ENCODE measurements around a stretch of chr1.

DNA sequence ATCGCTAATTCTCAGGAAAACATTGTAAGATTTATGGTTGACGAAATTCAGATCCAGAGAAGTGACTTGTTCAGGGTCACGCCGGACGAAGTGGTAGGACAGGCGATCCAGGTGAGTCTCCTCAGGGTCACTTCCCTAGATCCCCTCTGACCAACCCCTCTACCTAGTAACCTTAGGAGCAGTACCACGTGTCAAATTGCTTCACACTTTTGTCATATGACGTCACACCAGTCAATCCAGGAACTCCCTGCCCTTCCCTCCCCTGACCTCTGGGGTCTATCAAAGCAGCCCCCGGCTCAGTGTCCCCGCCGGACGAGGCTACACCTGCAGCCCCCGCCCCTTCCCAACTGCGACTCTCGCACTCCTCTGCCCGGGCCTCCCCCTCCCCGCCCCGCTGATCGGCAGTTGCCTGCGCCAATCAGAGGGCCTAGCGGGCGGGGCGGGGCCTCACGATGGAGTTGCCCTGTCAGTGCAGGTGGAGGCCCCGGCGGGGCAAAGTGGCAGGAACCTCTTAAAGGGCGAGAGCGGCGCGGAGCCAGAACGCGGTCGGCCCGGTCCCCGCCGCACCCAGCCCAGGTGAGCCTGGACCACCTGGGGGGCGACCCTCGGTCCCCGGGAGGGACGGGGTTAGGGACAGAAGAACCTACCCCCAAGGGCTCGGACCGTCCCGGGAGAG is 27.6 kb upstream of the EPB41 start:
- CAGE, long polyA plus RNA, result start-site peak on the plus strand centred at position 471 of the sequence, 87 bp wide, 116 and 160 reads in 2 replicates
- RRBS, result 3% methylated on average over 25 of the region's 43 CpGs

DNA sequence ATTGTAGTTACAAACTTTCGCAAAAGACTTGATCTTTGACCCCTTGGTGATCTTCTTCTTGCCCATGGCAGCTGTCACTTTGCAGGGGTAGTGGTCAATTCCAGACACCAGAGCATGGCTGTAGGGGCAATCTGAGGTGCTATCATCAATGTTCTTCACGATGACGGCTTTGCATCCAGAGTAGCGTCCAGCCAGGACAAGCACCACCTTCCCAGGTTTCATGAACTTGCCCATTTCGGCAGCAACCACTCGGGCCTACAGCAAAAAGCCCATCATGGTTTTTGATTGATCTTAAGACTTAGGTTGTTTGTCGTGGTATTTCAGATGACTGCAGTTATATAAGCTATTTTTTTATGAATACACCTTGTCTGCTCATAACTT is 68.0 kb downstream of the EPB41 start:
- CAGE, long polyA plus RNA, result no peak
- RRBS, result no CpG with 5 or more reads among the region's 7 CpGs

- CAGE, long polyA plus RNA, result no peak
- RRBS, result 16% methylated on average over 3 of the region's 33 CpGs
Observed at GRCh38 chr1:29125104-29125943, 1.6 kb upstream of the TMEM200B start.

GRCh38 chr1:29170360-29171314 is 11.1 kb downstream of the SRSF4 start:
- CAGE, long polyA plus RNA, result no peak
- RRBS, result no CpG with 5 or more reads among the region's 6 CpGs

DNA sequence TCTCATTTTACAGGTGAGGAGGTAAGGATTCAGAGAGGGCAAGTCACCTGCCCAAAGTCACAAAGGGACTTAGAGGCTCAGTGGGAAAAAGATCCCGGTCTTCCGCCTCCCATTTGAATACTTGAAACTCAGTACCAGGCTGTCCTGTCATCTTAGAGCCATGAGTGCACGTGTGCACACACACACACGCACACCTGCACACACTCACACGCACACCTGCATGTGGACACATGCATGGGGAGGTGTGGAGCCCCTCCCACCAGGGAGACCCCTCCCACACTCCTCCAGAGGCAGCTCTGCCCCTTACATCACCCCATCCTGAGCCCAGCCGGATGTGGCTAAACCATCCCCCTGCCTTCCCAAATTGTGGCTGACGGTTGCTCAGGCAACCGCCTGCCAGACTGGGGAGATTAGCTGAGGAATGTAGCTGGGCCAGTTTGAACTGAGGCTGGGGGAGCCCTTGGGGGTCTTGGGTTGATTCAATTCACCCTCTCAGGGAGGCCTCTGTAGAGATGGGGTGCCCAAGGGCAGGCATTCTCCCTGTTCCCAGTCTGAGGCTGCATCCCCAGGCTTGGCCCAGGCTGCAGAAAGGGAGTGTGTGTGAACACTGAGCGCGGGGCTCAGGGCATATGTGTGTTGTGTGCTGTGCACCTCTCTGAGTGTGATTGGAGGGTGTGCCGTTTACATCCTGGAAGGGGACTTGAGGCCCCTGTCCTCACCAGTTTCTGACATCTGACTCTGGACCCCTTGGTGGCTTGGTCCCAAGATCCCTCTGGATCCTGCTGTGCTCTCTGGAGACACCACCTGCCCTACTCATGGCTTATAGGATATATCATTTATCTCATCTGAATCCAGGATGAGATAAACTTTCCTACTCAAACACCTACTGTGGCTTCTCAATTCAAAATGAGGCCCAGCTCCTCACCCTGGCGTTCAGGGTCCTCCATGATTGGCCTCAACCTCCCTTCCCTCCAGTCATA is 13.0 kb downstream of the PTPRU start:
- CAGE, long polyA plus RNA, result no peak
- RRBS, result no CpG with 5 or more reads among the region's 12 CpGs

DNA sequence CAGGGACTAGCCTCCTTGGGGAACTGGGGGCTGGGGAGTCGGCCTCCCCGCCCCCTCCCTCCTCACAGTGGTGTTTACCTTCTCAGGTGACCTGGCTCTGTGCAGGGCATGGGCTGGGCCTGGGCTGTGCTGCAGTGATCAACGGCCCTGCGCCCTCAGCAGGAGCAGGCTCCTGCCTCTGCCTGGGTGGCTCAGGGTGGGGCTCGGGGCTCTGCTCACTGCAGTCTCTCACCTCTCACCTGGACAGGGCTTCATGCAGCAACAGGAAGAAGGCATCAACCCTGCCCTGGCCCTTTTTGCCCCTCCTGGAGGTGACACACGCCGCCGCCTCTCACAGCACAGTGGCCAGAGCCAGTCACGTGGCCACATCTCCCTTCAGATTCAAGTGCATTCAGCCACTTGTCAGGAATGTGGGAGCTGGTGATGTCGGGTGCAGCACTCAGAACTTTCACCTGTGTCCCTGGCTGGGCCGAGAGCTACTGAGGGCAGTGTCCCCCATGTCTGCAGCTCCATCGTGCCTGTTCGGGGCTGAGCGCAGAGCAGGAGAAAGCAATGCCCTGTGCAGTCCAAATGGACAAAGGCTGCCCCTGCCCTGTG is 313.8 kb downstream of the PTPRU start:
- CAGE, long polyA plus RNA, result no peak
- RRBS, result no CpG with 5 or more reads among the region's 14 CpGs

DNA sequence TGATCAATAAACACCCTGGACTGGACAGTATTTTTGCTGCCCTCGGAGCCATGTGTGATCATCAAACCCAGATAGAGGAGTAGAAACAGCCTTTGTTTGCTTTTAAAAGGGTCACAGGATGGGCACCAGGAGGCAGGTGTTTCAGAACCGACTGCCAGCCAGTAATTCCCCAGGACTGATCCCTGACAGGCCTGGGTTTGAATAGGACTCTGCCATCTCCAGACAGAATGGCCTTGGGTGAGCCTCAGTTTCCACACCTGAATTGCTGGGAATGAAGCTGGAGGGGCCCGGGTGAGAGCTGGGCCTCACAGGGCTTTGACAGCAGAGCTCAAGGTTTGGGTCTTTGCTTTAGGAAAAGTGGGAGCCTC is 532.6 kb downstream of the MATN1 start:
- CAGE, long polyA plus RNA, result no peak
- RRBS, result no CpG with 5 or more reads among the region's 3 CpGs

GRCh38 chr1:30663510-30664026 is 59.8 kb downstream of the MATN1 start:
- CAGE, long polyA plus RNA, result no peak
- RRBS, result 18% methylated on average over 4 of the region's 12 CpGs

GRCh38 chr1:30686339-30687061 is 36.9 kb downstream of the MATN1 start:
- CAGE, long polyA plus RNA, result no peak
- RRBS, result no CpG with 5 or more reads among the region's 7 CpGs

DNA sequence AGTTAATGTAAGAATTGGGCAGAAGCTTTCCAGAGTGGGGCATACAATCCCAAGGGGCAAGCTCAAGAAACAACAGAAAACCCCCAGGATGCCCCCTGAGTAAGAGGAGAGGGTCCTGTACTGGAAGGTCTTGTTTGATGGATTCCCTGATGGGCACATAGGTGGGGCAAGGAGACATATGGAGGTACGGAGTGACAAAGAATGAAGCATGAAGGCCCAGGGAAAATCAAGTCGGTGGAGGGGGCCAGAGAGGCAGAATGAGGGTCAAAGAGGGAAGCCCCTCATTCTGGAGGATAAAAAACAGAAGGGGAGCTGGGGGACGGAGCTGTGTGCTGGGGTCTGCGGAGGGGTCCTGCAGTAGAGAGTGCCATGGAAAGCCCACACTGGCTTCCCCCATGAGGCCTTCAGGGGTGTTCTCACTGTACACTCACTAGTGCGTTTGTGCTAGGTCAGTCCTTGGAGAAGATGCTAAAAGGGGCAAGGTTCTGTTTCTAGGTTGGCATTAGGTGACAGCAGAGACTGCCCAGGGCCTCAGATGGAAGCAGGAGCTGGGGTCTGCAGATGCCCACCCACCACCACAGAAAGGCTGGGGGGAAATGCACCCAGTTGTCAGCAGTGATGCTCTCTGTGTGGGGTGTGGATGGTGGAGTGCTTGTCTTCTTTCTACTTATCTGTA is 12.5 kb upstream of the MATN1 start:
- CAGE, long polyA plus RNA, result no peak
- RRBS, result no CpG with 5 or more reads among the region's 5 CpGs

DNA sequence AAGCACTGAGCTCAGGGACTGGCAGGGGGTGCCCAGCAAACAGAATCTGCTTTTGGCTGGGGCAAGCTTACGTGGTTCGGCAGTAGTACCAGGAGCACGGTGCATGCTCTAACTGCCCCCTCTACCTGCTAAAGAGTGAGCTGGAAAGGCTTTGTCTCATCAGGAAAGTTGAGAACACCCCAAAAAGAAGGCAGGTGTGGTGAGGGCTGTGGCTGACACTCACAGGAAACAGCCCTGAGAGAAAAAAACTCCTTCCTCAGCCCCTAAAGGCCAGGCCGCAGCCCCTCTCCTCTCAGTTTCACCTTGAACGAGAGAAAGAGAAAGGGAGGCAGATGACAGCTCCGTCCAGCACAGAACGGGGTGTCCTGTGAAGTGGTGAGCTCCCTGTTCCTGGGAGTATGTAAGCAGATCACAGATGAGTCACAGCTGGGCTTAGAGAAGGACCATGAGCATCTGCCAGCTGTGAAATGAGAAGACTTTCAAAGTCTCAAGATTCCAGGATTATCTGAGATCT is 13.5 kb downstream of the LAPTM5 start:
- CAGE, long polyA plus RNA, result no peak
- RRBS, result no CpG with 5 or more reads among the region's 7 CpGs

- CAGE, long polyA plus RNA, result no peak
- RRBS, result no CpG with 5 or more reads among the region's 10 CpGs
Observed at GRCh38 chr1:30751186-30751813, 6.3 kb downstream of the LAPTM5 start.

- CAGE, long polyA plus RNA, result no peak
- RRBS, result 78% methylated on average over 2 of the region's 10 CpGs
Observed at GRCh38 chr1:30798299-30799174, 41.0 kb upstream of the LAPTM5 start.

GRCh38 chr1:30895229-30896125 is 13.1 kb downstream of the SDC3 start:
- CAGE, long polyA plus RNA, result no peak
- RRBS, result no CpG with 5 or more reads among the region's 13 CpGs

DNA sequence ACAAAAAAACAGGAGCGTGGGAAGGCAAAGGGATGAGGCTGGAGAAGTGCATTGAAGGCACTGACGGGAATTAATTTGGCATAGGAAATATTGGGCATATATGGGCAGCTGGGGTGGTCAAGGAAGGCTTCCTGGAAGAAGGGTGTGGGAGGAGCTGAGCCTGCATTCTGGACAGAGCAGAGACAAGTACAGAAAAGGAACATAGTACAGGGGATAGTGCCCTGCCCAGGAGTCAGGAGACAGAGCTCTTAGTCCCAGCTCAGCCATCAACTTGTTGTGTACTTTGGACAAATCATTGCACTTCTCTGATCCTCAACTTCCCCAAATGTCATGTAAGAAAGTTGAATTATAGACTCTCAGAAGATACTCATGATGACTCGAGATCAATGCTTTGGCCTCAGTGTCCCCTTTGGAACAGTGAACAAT is 11.6 kb downstream of the SDC3 start:
- CAGE, long polyA plus RNA, result no peak
- RRBS, result no CpG with 5 or more reads among the region's 3 CpGs

DNA sequence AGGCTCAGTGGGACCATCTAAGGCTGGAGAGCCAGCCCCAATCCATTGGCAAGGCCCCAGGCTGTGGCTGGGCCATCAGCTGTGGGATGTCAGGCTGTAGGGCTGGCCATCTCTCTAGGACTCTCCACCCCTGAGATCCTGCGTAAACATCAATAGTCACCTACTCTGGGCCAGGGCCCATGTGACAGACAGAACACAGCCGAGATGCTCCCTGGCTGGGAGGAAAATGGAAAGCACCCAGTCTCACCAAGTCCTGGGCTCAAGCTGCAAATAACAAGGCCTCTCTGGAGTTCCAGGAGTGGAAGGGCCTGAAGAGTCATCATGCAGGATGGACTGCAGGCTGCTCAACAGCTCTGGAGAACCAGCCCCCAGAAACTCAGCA is 7.4 kb downstream of the SDC3 start:
- CAGE, long polyA plus RNA, result no peak
- RRBS, result no CpG with 5 or more reads among the region's 2 CpGs

DNA sequence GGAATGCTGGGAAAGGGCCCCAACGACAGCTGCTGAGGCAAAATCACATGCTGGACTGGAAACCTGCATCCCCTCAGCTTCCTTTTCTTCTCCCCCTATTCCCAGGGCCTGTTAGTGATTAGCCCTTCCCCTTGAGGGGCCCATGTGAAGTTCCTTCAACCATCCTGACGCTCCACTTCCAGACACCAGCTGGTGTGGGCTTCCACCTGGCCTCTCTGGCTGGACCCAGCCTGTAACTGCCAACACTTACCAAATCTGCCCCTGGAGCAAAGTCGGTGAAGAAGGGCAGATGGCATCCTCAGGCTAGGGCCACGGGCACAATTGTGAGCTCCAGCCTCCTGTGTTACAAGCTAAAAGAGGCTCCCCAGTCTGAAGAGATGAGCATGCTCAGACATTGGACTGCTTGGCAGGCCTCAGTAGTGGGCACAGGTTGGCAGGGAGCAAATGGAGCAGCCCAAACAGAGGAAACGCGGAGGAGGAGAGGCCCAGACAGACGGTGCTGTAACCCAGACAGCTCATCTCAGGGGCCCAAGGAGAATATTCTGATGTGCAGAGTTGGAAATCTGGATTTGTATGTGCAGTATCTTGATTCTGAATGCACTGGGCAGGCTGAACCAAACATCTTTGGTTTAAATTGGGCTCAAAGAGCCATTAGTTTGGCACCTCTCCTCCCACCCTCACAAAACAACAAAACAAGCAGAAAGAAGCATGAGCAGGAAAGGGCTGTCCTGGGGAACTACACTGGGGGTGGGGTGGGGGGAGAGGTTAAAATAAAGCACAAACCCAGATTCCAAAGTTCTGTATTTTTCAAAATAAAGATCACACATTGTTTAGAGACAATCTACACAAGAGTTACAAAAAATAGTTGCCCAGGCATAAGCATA is 22.4 kb upstream of the SDC3 start:
- CAGE, long polyA plus RNA, result no peak
- RRBS, result no CpG with 5 or more reads among the region's 7 CpGs

DNA sequence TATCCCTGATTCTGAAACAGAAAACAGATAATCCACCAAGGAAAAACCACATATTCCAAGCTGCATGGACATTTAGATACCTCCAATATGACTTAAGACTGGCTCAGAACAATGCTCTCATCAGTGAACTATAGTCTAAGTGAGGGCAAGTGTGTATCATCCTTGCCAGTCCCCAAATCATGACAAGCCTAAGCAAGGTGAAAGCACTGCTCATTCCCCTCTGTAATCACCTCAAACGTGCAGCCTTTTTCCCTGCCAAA is 59.4 kb upstream of the SDC3 start:
- CAGE, long polyA plus RNA, result no peak
- RRBS, result no CpG with 5 or more reads among the region's 1 CpG

DNA sequence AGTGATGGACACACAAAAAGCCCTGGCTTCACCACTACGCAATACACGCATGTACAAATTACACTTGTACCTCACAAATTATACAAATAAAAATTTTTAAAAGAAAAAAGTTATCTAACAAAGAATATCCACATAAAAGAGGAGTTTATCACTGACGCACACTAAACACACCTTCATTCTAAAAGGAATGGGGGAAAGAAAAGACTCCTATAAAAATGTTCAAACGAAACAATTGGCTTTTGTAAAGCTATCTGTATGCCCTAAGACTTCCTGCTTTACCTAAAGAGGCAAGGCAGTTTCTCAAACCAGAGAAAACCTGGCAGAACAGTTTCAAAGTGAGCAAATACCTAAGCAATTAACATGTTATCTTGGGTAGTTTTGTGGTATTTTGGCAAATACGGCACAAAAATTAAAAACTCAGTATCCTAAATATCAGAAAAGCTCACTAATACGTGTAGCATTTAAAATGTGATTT is 2.0 kb downstream of the PUM1 start:
- CAGE, long polyA plus RNA, result no peak
- RRBS, result no CpG with 5 or more reads among the region's 6 CpGs

DNA sequence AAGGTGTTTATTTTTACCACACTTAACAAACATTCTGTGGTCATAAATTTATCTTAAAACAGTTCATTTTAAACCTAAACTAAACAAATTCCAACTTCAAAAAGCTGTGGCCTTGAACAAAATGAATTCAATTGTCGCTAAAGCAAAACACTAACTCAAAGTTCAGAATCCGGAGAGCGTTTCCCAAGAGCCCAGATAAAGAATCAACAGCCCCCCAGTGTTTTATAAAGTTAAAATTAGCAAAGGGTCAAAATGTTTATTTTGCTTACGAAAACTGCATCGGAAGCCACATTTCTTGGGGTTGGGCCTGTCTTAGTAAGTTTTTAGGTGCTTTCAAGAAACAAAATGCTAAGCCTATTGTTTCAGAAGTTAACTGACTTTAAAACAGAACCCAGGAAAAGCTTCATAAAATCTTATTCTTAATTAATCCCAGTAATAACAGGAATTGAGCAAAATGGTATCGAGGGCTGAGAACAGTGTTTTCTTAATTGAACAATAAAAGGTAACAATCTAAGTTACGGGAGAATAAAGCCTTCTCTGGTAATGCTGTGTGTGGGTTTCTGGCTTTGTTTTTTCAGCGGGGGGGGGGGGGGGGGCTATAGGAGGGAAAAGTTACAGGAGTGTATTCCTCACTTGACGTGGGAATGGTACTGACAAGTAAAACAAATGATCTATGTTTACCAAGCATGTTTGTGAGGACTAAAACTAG is 1.2 kb downstream of the PUM1 start:
- CAGE, long polyA plus RNA, result no peak
- RRBS, result no CpG with 5 or more reads among the region's 9 CpGs

All from AG04450 (cell line).